Ureter (tissue), 1 donor: ENCODE measurements around a stretch of chr3.

DNA sequence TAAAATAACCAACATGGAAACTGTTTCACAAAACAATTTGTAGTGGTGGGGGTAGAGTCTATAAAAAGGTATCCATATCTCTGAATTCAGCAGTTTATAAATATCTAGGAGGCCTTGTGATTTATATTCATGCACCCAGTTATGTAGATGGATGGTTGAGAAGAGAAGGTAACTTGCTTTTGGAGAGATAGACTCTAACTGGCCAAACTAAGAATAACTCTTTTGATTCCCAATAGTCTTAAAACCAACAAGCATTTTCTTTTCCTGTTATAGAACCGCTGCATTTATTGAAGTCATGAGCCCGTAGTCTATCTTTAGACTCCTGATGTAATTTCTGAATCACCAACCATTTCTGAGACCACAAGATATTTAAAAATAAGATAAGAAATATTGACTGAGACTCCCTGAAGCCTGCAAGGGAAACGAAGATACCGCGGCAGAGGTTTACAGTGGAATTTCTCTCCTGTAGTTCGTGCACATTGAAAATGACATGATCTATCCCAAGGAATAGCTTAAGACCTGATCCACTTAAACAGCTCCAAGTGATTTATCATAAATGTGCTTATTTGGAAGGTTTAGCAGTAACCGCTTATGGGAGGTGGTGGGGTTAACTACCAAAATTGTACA lies 244.4 kb downstream of the MDFIC2 start:
- PRO-cap = no peak

DNA sequence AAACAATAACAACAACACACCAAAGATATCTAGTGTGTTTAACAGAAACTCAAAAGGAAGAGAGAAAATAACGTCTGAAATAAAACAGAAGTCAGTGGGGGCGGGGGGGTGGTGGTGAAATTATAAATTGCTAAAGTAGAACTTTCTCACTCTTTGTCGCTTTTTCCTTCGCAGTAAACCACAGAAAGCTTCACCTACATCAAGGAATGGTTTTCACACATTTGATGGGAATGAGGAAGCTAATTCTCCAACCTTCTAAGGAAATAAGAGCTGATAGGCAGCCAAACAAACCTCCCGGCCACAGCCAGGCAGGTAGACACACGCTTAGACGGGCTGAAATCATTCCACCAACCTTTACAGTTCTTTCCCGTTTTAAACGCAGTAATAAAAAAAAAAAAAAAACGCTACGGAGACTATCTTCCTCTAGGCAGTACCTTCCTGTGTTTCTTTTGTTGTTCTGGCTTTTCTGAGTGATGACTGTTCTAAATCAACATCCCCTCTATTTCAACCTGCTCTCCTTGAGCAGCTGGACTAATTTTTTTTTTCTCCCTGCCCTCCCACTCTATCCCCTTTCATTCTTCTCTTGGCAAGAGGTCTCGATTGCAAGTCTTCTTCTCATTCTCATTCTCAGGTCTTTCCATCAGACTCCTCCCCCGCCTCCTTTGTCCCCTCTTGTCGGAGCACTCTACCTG lies 390.9 kb upstream of the MDFIC2 start:
- PRO-cap = no peak

GRCh38 chr3:70832298-70832772 lies 519.9 kb upstream of the MDFIC2 start:
- PRO-cap = no peak

DNA sequence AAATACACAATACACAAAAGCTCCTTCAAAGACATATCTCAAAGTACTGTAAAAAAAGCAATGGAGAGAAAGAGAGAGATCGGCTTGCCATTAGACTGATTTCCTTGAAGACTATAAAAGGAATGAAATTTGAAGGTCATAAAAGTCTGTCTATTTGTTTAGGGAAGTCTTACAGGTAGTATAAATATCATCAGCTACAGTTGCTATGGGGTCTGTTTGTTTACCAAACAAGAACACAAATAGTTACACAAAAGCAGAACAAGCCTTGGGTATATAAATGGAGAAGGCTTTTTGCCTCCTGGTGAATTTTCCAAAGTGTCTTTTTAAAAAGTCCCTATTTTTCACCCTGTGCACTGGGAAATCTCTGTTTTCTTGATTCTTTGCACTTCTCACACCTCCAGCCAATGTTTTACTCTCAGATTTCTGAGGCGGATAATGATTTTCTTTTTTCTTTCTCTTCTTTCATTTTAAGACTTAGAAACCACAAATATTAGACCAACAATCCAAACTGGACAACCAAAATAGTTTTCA lies 552.3 kb downstream of the FOXP1 start:
- PRO-cap = no peak

DNA sequence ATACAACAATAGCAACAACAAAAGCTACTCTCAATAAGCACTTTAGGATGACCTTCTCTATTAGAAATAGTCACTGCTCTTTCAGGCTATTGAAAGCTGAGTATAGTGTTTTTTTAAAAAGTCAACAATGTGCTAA lies 517.9 kb downstream of the FOXP1 start:
- PRO-cap = no peak

DNA sequence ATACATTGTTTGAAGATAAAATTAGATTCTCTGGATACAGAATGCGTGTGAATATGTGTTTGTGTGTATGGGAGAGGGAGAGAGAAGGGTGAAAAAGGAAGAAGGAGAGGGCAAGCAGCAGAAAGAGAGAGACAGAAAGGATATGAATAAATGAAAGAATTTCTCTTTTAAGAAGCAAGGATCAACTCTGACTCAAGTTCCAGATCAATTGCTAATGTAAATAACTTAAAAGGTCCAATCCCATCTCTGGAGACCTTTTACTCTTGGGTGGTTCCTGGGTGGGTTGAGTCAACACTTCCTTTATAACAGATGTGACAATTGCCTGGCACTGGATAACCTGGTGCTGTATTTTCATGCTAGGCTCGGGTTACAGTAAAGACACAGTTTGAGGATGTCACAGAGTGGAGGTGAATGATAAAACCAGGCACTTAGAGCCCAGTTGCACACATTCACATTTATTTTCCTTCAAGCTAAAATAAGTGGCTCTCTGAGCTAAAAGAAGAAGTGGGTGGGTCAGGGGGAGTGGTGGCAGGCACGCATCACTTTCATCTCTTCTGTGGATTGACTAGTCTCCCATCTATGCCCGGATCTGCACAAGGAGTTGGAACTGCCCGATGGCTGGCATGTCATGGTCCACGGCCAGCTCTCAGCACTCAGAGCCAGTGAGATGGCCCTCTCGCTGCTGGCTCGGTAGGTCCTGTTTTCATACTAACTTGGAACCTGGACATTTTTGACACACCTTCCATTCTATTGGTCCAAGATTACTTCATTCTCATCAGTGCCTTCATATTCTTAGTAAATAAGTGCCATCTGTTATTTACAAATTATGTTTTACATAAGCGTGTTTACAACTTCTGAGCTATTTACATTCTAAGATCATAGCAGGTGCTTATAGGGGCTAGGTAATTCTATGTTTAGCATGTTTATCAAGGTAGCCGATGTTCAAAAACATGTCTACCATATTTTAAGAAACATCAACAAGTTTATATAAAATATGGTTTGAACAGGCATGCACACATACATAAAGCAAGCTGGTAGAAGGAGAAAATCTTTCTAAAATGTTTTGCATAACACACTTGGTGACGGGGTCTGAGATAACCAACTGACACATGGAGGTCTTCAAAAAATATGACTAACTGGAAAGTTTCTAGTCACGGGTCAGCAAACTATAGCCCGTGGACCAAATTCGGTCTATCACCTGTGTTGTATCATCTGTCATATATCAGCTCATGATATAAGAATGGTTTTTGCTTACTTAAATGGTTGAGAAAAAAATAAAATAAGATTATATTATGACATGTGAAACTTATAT lies 465.6 kb downstream of the FOXP1 start:
- PRO-cap = no peak

- PRO-cap = no peak
These were observed 162.1 kb downstream of the FOXP1 start for GRCh38 chr3:71421498-71421767.

GRCh38 chr3:71455966-71456563 lies 127.5 kb downstream of the FOXP1 start:
- PRO-cap = no peak

- PRO-cap = no peak
These were observed 95.1 kb downstream of the FOXP1 start for GRCh38 chr3:71488369-71488849.

GRCh38 chr3:71503662-71504596 lies 79.6 kb downstream of the FOXP1 start:
- PRO-cap = no peak

DNA sequence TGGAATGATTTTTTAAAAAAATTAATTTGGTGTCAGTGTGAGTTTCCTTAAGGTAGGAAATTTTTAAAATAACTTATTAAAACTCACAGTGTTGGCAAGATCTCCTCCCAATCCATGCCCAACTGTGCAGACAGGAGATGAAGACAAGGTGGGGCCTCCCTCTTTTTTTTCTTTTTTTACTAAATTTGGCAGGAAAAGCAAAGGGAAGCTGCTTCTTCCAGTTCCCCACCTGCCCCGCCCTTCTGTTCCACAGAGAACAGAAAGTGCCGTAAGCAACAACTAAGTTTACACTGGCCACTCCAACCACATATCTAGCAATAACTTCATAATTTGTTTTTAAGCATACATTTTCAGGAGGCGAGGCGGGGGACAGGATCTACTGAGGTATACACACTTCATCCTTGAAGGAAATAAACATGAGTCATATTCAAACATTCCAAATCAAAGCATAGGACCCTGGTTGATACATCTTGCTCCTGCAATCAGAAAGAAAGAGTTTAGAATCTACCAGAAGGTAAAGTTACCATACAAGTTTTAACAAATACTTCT lies 50.9 kb downstream of the FOXP1 start:
- PRO-cap = no peak

DNA sequence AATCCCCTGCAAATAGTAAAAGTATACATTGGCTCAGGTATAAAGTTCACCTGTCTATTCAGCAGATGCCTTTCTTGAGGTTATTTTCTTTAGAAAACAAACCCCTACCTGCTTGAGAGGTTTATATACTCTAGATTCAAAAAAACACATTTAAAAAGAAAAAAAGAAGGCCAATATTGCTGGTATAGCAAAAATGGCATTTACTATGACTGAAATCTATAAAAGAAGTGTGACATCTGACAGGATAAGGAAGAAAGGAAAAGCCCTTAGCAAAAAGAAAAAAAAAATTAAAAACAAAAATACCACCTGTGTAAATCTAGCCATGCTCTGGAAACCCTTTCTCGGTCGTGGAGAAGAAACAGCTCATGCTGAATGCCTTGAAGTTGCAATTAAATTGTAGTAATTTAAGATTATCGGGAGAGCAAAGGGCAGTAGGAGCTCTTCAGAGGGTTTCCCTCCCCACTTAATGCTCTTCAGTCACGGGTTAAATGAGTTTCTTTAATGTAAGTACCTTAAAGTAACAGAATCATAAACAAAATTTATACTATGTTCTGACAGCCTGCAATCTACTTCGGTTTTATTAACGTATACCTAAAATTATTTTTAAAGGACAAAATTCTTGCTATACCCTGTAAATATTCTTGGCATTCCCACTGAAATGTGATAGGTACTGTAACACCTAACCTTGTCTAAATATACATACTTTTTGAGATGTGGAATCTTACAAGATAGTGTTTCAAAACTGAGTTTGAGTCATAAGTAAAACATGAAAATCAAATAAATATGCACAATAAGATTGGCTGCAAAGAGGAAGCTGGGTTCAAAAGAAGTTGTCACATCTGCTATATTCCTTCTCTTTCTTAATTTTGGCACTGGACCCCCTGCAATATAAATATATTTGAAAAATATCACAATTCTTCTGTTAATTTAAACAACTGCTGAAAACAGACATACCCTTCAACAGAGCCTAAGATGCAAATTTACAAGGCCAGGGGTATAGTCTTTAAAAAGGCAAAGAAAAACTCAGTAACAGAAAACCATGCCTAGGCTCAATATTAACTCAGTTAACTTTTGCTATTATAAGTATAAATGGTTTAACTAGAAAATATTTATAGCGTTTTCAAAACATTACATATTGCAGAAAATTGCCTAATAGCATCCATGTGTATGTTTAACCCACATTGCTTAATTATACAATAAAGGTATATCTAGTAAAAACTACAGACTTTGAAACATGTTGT lies 5.3 kb downstream of the FOXP1 start:
- PRO-cap = no peak

GRCh38 chr3:71579470-71579794 lies 4.1 kb downstream of the FOXP1 start:
- PRO-cap = no peak

GRCh38 chr3:71693617-71694106 lies 31.5 kb downstream of the EIF4E3 start:
- PRO-cap = no peak

DNA sequence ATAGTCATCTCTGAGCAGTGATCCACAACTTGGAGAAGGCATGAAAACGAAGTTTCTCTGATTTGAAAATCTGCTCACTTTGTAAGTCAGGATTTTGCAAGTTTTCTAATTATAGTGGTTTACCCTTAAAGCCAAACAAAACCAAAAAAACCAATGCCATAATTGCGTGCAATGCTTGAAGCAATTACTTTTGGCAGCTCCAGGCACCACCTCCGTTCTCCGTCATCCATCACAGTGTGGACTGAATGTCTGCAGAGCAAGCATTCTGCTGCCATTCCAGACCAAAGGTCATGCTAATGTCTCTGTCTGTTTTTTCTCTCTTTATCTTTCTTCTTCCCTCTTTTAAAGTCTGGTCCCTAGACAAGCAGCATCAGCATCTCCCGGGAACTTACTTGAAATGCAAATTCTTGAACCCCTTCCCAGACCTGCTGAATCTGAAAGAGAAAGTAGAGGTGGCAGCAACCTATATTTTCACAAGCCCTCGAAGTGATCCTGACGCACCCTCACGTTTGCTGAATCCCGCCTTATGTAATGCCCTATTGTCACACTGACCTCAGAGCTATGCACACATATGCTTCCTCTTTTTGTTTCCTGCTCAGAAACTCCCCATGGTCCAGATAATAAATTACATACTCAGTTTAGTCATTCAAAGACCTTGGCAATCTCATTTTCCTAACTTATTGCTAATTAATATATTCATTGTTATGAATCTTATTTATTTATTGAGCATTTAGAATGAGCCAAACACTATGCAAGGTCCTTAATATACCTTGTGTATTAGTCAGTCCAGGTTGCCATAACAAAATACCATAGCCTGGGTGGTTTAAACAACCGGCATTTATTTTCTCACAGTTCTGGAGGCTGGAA lies 297.3 kb upstream of the PROK2 start:
- PRO-cap = no peak

DNA sequence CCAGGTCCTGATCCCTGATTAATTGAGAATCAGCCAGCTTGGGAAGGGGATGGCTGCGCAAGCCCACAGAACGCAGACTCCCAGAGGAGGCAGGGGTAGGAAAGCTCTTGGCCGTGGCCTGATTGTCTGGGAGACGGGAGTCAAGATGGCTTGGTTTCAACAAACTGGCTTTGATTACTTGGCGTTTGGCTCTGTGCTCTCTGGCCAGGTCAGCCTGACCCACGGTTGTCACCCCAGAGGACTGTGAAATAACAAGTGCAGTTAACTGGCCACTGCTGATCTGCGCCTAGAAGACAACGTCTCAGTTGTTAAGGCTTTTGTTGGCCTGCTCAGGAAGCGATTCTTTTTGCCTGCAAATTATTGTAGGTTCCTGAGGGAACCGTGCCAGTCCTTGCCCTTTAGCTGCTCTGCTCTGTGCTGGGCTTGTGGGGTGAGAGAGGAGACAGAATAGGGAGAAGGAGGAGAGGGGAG lies 387.1 kb upstream of the PROK2 start:
- PRO-cap = no peak

DNA sequence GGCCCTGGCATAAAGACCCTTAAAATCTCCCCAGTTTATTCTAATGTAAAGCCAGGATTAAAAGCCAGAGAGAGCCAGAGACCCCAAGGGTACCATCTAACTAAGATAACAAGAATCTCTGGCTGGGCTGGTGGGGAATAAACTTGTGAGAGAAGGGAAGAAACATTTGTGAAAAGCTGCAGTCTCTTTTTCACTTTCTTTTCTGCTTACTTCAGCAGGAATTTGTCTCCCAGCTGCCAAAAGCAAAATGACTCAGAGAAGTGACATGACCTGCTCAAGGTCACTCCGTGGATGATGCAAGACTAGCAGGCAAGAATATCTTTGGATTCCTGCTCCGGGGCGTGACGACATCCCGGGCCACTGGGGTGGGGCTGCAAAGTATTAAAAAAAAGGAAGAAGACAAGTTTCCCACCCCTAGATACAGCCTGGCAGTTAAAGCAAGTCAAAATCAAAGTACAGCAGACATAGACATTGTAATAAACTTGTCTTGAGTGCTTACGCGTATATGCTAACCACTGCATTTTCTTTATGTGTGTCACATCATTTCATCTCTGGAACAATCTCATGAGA lies 485.0 kb upstream of the PROK2 start:
- PRO-cap = no peak

- PRO-cap = no peak
These were observed 486.2 kb upstream of the PROK2 start for GRCh38 chr3:72271028-72271675.

DNA sequence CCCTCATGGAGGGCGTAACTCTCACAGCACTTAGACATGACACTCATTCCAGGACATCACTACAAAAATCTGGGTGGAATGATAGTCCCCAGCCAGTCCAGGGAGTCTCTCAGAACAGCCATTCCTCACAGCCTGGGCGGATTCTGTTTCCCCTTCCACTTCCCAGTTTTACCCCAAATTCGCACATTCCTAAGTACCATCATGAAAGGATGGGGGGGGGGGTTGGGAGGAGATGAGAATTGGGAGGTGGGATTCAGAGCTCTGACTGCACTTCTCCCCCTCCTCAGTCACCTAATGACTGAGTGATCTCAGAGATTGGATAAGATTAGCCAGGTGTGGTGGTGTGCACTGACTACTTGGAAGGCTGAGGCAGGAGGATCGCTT lies 355.7 kb downstream of the SHQ1 start:
- PRO-cap = no peak

DNA sequence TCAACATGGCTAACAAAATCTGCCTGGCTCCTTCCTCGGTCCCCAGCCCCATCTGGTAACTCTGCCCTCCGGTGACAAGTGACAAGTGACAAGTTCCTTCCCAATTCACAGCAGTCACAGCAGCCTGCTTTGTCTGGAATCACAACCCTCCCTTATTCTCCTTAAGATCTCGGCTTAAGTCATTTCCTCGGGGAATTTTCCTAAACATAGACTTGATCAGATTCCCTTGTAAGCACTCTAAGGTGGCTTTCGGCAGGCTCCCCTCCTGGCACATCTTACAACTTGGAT lies 126.6 kb downstream of the SHQ1 start:
- PRO-cap = no peak